SK-N-DZ (cell line): ENCODE results near the gene KLHDC4.

RAMPAGE:
- cytosol, long total RNA = no peak
- nucleus, long total RNA = no peak
Measured at GRCh38 chr16:87342050-87342573, 24.9 kb upstream of the C16orf95 start.

RAMPAGE:
- cytosol, long total RNA = no peak
- nucleus, long total RNA = no peak
Measured at GRCh38 chr16:87363770-87364782, 19.5 kb downstream of the FBXO31 start.

GRCh38 chr16:87765838-87766181, at the start of gene KLHDC4:
TSS of gene KLHDC4 (minus strand) at chr16:87765986.
RAMPAGE:
- cytosol, long total RNA = start-site peak on the minus strand at chr16:87765929-87765972, 560 and 345 reads in 2 replicates; start-site peak on the plus strand at chr16:87766011-87766062, 7 and 34 reads in 2 replicates
- nucleus, long total RNA = start-site peak on the minus strand at chr16:87765921-87765975, 251 and 207 reads in 2 replicates; start-site peak on the plus strand at chr16:87766011-87766062, 48 and 15 reads in 2 replicates

DNA sequence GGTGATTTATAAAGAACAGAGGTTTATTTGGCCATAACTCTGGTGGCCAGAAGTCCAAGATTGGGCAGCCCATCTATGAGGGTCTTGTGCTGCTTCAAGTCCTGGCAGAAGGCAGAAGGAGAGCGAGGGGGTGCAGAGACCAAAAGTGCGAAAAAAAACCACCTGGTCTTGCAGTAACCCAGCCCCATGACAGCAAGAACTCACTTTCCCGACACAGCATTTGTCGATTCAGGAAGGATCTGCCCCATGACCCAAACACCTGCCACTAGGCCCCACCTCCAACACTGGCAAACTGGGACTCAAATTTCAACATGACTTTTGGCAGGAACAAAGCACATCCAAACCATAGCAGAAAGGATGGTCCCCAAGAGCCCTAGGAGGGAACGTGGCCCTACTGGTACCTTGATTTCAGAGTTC, 34.7 kb upstream of the KLHDC4 start:
RAMPAGE:
- cytosol, long total RNA = no peak
- nucleus, long total RNA = no peak

RAMPAGE:
- cytosol, long total RNA = no peak
- nucleus, long total RNA = no peak
Measured at GRCh38 chr16:87829934-87830834, 39.1 kb downstream of the SLC7A5 start.

DNA sequence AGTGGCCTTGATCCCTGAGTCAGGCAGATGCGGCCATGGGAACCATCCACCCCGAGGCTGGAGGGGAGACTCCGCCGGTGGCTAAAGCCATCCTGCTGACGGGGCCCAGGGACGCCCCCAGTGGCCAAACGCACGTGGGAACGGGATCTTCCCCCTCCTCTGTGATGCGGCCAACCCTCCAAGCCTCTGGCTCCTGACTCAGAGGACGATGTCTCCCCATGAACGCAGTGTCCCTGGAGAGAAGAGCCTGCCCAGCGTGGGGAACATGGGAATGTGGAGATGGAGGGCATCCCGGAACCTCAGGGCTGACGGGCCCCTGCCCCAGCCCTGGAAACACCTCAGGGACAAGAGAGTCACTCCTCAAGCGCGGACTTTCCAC, 24.9 kb downstream of the SLC7A5 start:
RAMPAGE:
- cytosol, long total RNA = no peak
- nucleus, long total RNA = no peak

GRCh38 chr16:87845796-87846872, 23.2 kb downstream of the SLC7A5 start:
RAMPAGE:
- cytosol, long total RNA = no peak
- nucleus, long total RNA = no peak

DNA sequence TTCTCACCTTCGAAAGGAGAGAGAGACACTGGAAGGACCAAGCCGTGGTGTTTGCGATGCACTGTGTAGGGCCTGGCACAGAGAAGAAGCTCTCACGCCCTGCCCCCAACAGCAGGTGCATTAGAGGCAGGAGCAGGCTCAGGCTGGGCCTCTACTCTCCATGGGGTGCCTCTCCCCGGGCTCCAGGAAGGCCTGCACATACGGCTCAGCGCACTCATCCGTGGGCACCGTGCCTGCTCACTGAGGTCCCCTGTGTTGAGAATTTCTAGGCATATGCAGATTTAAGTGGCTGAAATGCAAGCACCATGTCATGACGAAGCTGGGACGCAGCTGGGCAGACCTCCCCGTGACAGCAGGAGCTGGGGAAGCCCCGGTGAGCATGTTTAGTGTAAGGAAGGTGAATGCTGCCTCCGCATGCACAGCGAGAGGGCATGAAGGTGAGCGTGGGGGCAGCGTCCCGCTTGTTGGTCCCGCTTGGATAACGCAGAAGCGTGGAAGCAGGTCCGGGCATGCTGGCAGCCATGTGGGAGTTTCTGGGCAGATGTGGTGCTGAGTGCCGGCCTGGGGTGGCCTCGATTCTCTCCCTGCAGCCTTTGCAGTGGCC, 11.9 kb downstream of the CA5A start:
RAMPAGE:
- cytosol, long total RNA = no peak
- nucleus, long total RNA = no peak

RAMPAGE:
- cytosol, long total RNA = no peak
- nucleus, long total RNA = no peak
Measured at GRCh38 chr16:87935981-87936288, 394 bp downstream of the CA5A start.

DNA sequence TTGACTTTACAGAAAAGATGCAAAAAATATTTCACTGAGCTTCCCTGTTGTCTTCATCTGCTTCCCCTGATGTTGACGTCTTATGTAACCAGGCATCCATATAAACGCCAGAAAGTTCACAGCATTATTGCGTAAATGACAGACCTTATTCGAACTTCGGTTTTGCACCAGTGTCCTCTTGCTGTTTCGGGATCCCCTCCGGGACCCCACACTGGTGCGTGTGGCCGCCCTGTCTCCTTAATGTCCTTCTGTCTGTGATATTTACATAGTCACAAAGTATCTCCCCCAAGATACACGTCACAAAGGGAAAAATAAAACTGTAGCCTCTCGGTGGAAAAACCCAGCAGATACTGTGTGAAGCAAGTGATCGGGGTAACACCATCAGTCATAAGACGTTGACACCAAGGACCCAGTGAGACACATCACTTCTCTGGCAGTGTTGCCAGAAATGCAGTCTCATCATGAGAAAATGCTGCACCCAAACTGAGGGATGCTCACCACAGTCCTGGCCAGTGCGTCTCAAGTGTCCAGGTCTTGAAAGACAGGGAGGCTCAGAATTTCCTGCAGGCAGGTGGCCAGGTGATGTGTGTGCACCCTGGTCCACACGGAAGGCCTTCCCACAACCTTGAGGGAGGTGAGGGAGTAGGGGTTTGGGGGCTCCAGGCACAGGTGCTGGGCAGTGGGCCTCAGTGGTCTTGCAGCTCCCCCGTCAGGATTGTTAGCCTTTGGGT, 4.3 kb downstream of the BANP start:
RAMPAGE:
- cytosol, long total RNA = no peak
- nucleus, long total RNA = no peak

RAMPAGE:
- cytosol, long total RNA = no peak
- nucleus, long total RNA = no peak
Measured at GRCh38 chr16:88100615-88101517, 149.6 kb downstream of the BANP start.

RAMPAGE:
- cytosol, long total RNA = no peak
- nucleus, long total RNA = no peak
Measured at GRCh38 chr16:88151022-88151661, 199.9 kb downstream of the BANP start.

GRCh38 chr16:88170512-88170825, 212.3 kb upstream of the ZNF469 start:
RAMPAGE:
- cytosol, long total RNA = no peak
- nucleus, long total RNA = no peak

RAMPAGE:
- cytosol, long total RNA = no peak
- nucleus, long total RNA = no peak
Measured at GRCh38 chr16:88234231-88235436, 148.1 kb upstream of the ZNF469 start.

DNA sequence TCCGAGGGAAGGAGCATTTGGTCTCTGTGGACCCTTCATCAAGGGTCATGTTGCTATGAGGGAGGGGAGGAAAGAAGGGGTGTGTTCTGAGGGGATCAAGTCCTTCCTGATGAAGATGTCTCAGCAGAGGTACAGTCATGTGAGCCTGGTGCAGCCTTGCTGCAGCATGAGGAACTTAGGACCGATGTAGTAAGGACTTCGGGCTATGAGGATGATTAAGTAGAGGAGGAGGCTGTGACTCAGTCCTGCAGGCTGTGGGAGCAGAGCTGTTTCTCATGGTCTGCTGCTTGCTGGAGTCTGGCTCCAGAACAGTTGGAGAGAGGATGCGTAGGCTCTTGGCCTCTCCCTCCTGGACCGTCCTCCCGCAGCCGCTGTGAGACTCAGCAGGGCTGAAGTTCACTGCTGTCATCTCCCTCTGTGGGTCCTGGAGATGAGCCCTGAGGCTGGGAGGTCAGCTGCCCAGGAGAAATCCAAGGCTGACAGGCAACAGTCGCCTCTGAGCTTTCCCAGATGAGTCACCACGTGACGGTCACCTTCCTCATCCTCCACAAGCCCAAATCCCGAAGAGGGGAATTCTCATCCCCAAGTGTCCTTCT, 137.6 kb upstream of the ZNF469 start:
RAMPAGE:
- cytosol, long total RNA = no peak
- nucleus, long total RNA = no peak

DNA sequence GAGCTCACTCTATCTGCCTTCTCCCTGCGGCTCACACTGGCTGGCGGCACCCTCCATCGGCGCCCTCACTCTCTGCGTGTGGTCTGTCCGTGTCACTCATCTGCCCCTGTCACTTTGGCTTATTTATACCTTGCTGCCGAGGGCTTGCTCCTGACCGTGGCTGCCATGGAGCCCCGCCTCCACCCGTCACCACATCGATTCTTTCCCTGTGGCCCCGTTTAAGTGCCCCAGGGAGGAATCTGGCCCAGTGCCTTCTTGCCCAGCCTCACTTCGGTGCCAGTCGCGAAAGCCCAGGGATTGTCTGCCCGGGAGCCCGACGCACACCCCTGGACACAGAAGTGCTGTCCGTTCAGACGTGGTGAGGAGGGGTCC, 115.7 kb upstream of the ZNF469 start:
RAMPAGE:
- cytosol, long total RNA = no peak
- nucleus, long total RNA = no peak

DNA sequence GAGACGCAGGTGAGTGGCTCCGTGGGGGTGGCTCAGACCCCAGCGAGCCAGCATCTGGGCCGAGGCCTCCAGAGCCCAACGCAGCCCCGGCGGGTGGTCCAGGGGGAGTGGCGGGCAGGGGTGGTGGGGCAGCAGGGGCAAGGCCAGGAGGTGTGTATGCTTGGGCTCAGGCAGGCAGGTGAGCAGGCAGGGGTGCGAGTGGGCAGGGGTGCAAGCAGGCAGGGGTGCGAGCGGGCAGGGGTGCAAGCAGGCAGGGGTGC, 28.4 kb downstream of the ZNF469 start:
RAMPAGE:
- cytosol, long total RNA = no peak
- nucleus, long total RNA = no peak

RAMPAGE:
- cytosol, long total RNA = no peak
- nucleus, long total RNA = no peak
Measured at GRCh38 chr16:88428241-88428627, 24.8 kb upstream of the ZFPM1 start.

GRCh38 chr16:88437324-88437726, 15.8 kb upstream of the ZFPM1 start:
RAMPAGE:
- cytosol, long total RNA = no peak
- nucleus, long total RNA = no peak

DNA sequence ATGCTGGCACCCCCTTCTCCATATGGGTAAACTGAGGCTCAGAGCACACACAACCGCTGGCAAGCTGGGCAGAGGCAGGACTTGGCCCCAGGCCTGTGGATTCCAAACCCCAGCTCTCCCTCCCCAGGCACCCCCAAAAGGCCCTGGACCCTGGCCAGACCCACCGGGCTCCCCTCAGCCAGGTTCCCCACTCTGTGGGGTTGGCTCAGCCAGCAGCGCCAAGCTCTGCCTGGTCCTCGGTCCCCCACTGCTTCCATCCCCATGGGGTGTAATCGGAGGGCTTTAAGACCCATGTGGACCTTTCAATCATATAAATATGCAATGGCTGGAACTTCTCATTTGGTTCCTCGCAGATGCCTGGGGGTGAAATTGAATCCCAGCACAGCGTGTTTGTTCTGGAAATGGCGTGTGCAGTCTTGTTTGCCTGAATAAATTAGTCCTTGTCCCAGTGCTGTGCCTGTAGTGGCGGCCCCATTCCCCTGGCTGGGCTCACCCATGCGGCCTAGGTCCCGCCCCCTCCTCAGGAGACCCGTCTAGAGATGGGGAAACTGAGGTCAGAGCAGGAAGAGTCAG, 57.2 kb downstream of the ZFPM1 start:
RAMPAGE:
- cytosol, long total RNA = no peak
- nucleus, long total RNA = no peak